HL-60 (cell line): Measurements from ENCODE around the gene SPDYE11.

GRCh38 chr7:70208380-70209251 lies 610.3 kb downstream of the AUTS2 start:
- RRBS: no CpG with 5 or more reads among the region's 5 CpGs

DNA sequence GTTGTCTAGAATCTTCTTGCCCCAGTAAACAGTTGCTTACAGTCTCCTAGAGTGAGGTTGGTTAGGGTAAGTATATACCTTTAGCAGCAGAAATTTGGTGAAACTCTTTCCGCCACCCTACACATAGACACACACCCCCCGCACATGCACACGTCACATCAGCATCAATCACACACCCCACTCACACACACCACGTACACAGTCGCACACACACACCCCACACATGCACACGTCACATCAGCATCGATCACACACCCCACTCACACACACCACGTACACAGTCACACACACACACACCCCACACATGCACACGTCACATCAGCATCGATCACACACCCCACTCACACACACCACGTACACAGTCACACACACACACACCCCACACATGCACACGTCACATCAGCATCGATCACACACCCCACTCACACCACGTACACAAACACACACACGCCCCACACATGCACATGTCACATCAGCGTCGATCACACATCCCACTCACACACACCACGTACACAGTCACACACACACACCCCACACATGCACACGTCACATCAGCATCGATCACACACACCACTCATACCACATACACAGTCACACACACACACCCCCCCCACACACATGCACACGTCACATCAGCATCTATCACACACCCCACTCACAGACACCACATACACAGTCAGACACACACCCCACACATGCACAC lies 636.4 kb upstream of the GALNT17 start:
- RRBS: no CpG with 5 or more reads among the region's 21 CpGs

- RRBS: no CpG with 5 or more reads among the region's 17 CpGs
These were observed 369.0 kb upstream of the GALNT17 start for GRCh38 chr7:70762629-70763584.

- RRBS: no CpG with 5 or more reads among the region's 12 CpGs
These were observed 344.5 kb upstream of the GALNT17 start for GRCh38 chr7:70787520-70787815.

GRCh38 chr7:70790515-70791413 lies 341.2 kb upstream of the GALNT17 start:
- RRBS: over 99% methylated on average over 2 of the region's 49 CpGs

DNA sequence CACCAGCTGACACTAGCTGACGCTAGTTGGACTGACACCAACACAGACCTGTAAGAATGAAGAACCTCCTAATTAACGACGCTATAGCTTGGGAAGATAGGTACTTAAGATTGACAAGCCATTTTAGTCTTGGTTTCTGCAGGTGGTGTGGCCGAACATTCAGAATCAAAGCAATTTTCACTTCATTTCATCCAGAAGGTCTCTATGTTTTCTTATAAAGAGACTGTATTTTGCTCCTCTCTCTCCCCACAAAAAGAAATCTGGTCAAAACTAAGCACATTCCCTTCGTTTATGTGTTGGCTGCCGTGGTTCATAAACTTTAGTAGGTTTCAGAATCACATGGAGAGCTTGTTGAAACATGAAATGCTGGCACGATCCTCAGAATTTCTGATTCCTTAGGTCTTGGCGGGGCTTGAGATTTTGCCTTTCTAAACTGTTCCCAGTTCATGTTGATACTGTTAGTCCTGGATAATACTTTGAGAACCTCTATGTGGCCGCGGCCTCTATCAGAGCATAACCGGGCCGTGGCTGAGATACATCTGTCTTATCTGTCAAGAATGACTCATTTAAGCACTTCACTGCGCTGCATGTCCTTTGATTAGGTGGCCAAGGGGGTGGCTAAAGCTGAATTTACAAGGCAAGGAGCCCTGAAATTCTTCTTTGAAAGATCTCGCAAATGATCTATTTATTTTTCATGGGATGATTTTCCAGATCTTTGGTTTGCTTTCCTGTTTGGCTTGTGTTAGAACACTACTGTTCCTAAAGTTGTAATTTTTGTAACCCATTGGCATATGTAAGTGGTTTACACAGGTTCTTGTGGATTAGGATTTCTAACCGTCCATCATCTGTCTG lies 66.8 kb downstream of the GALNT17 start:
- RRBS: no CpG with 5 or more reads among the region's 15 CpGs

GRCh38 chr7:71497413-71497955 lies 365.5 kb downstream of the GALNT17 start:
- RRBS: no CpG with 5 or more reads among the region's 5 CpGs

DNA sequence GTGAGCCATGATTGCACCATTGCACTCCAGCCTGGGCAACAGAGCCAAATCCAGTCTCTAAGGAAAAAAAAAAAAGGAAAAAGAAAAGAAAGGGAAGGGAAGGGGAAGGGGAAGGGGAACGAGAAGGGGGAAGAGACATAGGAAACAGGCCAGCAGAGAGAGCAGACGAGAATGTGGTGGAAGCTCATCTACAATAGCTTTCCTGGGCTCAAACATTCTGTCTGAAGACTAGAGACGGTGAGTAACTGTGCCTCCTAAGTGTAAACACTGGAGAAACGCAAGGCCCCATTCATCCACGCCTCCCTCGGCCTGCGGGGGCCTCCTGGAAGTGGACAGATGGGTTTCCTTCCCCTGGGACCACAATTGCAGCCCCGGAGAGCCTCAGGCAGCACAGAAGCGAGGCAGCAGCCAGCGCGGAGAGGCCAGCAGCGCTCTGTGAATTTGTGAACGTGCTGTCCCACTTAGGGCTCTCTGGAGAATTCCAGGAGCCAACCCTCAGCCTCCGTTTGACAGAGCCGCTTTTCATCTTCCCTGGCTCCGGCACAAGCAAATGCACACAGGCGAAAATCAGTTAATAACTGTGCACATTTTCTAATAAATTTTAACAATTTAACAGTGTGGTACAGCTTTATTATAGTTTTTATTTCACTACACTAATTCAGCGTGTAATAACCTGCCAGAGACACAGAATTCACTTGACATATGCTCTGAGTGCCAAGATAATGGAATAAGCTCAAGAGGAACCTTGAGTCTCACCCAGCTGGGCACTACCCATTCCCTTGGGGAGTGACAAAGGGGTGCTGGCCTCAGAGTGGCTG lies 23.2 kb upstream of the CALN1 start:
- RRBS: no CpG with 5 or more reads among the region's 18 CpGs

DNA sequence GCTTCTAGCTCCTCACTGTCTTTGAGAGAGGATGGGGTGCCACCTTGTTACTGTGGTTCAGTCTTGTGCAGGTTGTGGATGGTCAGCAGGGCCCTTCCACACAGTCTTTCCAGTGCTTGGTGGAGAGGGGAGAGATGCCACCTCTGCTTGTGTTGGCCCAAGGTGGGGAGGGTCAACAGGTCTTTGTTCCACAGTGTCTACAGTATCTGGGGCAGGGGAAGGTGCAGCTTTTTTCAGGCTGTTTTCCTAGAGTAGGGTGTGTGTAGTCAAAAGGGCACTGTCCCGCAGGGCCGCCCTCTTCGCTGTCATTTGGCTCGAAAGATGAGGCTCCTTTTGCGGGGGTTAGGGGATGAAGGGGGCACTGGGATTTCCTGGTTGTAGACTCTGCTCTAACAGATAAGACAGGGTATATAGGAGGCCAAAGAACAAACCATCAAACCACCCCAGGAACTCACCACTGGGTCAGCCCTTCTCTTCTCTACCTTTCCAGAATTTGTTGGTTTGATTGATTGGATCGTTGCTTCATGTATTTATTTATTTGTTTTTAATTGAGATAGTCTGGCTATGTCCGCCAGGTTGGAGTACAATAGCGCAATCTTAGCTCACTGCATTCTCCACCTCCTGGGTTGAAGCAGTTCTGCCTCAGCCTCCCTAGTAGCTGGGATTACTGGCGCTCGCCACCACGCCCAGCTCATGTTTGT lies 14.3 kb upstream of the POM121 start:
- RRBS: no CpG with 5 or more reads among the region's 11 CpGs

GRCh38 chr7:73057826-73058188 lies at the start of gene SPDYE11:
Gene SPDYE11, minus strand, starts transcription at chr7:73057911.
- RRBS: no CpG with 5 or more reads among the region's 7 CpGs

DNA sequence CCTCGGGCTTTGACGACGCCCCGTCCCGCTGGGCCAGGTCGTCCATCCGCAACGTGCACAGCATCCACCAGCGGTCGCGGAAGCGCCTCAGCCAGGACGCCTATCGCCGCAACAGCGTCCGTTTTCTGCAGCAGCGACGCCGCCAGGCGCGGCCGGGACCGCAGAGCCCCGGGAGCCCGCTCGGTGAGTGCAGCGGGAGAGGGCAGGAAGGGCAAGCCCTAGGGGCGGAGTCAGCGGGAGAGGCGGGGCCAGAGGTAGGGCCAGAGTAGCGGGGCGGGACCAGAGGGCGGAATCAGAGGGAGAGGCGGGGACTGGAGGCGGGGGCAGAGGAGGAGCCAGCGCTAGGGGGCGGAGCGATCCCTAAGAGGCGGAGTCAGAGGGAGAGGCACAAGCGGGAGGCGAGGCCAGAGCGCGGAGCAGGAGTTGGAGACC lies 73.5 kb downstream of the NSUN5 start:
- RRBS: no CpG with 5 or more reads among the region's 44 CpGs

DNA sequence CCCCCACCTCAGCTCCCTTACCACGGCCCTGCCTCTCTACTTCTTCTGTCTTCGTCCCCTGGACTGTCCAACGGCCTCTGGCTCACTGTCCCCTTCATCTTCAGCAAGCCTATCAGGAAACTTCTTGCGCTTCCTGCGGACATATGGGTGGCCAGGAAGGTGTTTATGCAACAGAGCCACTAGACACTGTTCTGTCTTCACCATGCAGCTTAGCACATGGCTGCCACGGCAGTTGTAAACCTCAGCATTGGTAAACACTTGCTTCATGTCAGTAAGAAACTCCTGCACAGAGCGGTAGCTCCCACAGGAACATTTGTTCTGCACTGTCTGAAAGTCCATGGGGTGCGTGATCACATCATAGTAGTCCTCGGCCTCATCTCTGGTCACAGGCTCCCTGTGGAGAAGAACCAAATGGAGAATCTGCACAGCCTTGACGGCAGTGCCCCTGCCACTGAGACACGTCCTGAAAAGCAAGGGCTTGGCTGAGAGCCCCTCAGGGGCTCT lies 8.6 kb downstream of the FZD9 start:
- RRBS: no CpG with 5 or more reads among the region's 11 CpGs

DNA sequence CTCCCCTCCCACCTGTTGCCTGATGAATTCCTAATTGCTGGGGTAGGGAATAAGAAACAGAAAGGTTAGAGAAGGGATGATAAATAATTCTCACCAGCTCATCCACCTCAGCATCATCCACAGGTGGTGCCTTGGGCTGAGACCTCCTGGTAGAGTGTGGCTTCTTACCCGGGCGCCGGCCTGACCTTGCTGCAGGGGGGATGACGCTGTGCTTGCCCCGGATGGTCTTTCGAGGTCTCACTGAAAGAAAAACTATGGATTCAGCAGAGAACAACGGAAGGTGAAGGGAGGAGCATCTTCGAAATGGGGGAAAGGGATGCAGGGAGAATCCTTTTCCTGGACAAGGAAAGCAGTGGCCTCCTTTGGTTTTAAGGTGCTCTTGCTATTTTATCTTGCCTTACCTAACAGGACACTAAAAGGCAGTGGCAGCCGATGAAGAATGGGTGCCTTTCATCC lies 10.3 kb downstream of the FZD9 start:
- RRBS: 89% methylated on average over 2 of the region's 9 CpGs

- RRBS: no CpG with 5 or more reads among the region's 5 CpGs
These were observed 13.8 kb downstream of the BAZ1B start for GRCh38 chr7:73508226-73508703.

- RRBS: 3% methylated on average over 19 of the region's 64 CpGs
These were observed 439 bp downstream of the DNAJC30 start for GRCh38 chr7:73682725-73683303.

GRCh38 chr7:73796797-73797104 lies 26.7 kb upstream of the CLDN3 start:
- RRBS: no CpG with 5 or more reads among the region's 5 CpGs

- RRBS: no CpG with 5 or more reads among the region's 13 CpGs
These were observed 2.7 kb downstream of the CLDN4 start for GRCh38 chr7:73833229-73834135.

DNA sequence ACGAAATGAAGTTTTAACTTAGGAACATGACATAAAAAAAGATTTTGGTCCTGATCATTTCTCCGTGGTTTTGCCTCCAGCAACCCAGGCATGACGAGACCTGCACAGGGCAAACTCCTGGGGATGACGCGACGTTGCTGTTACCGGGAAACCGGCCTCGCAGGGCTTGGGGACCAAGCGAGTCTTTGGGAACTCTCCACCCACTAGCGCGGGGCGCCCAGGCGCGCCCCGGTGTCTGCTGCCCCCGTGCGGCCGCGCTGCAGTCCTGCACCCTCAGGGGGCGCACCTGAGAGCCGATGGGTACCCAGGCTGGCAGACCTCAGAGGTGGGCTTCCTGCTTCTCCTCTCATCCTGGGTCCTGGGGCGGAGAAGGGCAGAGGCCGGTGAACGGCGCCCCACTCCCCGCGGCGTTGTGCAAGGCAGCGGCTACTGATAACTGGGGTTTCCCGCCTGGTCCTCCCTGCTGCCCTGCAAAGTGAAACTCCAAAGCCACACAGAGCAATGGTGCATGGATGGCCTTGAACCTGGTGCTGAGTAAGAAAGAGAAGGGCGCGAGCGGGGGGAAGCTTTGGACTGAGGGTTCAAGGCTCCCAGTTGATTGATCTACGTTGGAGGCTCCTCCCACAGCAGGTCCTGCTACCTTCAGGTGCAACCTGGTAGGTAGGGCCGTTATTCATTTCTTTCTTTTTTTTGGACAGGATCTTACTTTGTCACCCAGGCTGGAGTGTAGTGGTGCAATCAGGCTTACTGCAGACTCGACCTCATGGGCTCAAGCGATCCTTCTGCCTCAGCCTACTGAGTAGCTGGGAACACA lies 5.3 kb upstream of the TMEM270 start:
- RRBS: 2% methylated on average over 9 of the region's 38 CpGs

- RRBS: no CpG with 5 or more reads among the region's 18 CpGs
These were observed 55.7 kb downstream of the TMEM270 start for GRCh38 chr7:73916511-73917140.

DNA sequence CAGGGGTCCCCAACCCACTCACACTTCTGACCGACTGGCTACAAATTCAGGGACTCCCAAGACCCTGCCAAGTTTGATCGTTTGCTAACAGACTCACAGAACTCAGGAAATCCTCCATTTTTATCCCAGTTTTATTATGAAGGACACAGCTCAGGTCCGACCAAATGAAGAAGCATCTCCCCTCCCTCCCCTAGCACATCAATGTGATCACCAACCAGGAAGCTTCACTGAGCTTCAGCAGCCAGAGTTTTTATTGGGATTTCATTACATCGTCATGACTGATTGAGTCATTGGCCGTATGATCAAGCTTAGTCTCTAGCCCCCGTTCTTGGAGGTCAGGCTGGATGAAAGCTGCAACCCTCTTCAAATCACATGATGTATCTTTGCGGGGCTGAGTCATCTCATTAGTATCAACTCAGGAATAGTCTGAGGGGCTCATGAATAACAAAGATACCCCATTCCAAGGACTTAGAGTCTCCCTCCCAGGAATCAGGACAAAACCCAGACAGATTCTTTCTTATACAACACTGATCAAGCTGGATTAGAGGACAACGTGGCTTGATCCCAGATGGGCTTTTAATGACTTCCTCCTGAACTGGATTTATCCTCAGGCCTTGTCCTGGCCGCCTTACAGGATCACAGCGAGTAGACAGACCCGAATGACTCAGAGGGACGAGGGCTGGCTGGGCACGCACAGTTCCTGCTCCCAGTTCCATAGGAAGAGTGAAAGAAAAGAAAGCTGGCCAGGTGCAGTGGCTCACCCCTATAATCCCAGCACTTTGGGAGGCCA lies 14.4 kb downstream of the LIMK1 start:
- RRBS: no CpG with 5 or more reads among the region's 13 CpGs